Body of pancreas (tissue), 2 donors: ENCODE measurements around a stretch of chr9.

DNA sequence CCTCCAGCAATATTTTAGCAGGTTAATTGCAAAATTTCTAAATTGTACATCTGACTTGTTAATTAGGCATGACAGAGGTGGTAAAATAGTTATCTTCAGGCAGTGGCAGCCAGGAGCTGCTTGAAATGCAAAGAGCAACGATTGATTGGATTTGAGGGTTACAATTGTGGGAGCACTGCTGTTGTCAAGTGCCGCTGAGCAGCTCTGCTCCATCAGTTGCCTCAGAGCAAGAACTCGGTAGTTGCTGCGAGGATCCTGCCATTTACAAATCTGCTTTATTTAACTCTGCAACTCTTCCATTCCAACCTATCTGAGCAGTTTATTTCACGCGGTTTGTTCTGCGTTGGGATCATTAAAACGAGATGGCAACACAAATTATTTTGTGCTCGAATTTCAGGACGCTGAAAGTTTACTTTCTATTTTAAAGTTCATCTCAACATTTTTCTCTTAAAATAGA is 12.6 kb downstream of the PBX3 start:
- PRO-cap, result no peak
- RAMPAGE, long total RNA, 2 experiments, result no peak in any of the 2 experiments

GRCh38 chr9:125785466-125786815 is 38.8 kb downstream of the PBX3 start:
- PRO-cap, result no peak
- RAMPAGE, long total RNA, 2 experiments, result no peak in any of the 2 experiments

GRCh38 chr9:125820186-125820974 is 73.2 kb downstream of the PBX3 start:
- PRO-cap, result no peak
- RAMPAGE, long total RNA, 2 experiments, result no peak in any of the 2 experiments

DNA sequence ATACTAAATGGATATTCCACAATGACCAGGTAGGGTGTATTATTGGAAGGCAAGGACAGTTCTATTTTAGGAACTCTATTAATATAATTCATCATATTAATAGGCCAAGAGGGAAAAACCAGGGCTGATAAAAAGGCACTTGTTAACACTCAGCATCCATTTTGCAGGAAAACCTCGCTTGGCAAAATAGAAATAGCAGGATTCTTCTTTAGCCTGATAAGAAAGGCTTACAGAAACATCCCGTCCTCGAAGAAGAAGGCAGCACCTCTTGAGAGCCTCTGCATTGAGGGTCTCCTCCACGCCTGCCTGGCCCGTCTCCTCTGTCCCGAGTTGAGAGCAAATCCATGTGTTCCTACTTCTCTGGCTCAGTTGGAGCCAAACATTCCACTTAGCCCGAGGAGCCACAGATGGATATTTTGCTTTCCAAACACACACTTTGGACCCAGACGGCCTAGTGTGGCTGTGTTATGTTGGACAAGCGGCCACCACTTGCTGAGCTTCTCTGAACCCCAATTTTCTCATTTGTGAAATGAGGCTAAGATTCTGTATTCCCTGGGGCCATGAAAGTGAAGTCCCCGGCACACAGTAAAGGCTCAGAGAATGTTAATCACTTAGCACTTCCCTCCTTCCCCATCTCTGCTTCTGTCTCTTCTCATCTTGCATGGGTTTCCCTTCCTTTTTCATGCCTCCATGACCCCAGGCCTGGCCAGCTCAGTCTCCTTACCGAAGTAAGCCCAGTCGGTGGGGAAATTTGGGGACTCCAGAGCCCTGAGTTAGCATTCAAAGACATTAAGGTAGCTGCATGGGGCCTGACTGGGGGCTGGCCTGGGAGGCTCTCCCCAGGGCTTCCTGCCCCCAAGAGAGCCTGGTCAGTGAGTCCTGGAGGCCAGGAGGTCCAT is 181.7 kb upstream of the MVB12B start:
- PRO-cap, result no peak
- RAMPAGE, long total RNA, 2 experiments, result no peak in any of the 2 experiments

DNA sequence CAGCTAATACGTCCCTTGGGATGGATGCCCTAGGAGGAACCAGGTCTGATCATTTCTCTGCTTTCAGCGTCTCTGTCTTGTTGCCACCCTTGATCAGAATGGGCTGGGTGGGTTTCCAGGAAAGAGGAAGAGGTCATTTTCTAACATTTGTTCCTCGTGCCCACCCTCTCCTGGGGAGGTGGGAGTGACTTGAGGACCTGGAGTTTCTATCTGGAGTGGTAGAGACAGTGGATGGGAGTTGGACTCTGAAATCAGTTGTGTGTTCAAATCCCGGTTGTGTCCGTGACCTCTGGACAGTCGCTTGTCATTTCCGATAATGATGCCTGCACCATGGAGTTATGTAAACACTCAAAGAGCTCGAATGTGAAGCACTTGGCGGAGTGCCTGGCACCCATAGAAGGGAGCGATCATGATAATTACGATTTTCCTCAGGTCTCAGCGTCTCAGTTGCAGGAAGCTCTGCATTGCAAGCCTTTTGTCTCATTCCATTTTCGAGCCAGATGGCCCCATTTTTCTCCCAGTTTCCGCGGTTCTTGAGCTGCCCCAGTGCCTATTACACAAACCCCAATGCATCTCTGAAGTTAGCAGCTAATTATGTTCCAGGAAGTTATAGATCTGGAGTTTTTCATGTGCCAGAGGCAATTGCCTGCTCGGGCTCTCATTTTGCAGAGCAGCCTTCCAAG is 175.6 kb upstream of the MVB12B start:
- PRO-cap, result no peak
- RAMPAGE, long total RNA, 2 experiments, result no peak in any of the 2 experiments

DNA sequence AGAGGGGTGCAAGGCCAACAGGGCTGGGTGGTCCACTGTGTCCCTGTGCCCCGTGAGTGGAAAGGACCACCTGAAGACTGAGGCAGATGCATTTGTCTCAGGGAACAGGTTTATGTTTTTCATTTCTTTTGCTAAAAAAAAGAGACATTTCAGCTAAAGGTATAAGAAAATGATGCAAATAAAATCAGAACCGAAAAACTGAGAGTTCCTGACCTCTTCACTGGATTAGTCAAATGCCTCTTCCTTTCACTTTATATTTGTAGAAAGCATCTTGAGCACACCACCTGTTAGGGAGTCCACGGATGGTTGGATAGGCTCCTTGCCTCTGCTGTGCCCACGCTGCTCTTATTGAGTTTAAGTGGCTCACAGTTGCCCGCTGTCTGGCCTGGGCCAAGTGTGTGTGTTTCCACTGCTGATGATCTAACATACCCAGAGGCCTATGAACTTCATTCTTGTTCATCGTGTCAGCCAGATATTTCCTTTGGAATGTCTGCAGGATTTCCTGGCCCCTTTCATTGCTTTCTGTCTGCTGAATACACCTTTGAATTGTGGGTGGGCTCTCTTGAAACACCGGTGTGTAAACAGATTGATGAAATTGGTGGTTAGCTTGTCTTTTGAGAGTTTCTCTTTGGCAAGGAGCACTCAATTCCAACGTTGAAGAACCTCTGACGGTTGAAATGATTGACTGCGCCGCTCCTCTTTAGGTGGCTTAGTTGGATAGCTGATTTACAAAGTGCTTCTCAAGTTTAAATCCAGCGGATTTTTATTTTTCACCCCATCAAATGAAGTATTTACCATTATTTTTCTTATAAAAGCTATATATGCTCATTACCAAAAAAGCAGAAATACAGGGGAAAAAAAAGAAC is 46.6 kb downstream of the MVB12B start:
- PRO-cap, result no peak
- RAMPAGE, long total RNA, 2 experiments, result no peak in any of the 2 experiments

DNA sequence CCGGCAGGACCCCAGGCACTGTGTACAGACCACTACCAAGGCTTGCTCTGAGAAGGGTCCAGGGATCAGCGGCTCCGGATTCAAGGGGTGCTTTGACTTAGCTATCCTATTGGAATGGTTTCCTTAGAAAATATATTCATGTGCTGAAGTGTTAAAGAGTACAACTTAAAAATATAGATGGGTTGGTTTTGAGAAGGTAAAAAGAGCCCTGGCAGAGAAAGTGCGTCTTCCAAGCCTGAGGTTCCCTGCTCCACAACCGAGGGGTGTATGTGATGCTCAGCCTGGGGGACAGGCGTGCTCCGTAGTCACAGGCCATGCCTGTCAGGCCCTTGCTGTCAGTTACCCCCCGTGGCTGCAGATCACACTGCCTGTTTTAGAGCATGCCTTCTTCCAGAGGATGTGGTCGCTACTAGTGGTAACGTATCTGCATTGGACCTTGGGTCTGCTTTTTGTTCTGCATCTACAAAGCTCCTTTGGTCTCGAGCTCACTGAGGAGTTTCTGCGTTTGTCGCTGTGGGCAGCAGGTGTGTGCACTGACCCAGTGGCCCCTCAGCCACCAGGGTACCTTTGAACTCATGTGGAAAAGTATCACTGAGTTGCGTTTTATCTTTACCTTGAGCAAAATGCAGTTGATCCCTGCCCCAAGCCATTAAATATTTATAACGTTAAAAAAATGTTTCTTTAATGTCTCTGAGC is 142.8 kb downstream of the MVB12B start:
- PRO-cap, result no peak
- RAMPAGE, long total RNA, 2 experiments, result no peak in any of the 2 experiments

DNA sequence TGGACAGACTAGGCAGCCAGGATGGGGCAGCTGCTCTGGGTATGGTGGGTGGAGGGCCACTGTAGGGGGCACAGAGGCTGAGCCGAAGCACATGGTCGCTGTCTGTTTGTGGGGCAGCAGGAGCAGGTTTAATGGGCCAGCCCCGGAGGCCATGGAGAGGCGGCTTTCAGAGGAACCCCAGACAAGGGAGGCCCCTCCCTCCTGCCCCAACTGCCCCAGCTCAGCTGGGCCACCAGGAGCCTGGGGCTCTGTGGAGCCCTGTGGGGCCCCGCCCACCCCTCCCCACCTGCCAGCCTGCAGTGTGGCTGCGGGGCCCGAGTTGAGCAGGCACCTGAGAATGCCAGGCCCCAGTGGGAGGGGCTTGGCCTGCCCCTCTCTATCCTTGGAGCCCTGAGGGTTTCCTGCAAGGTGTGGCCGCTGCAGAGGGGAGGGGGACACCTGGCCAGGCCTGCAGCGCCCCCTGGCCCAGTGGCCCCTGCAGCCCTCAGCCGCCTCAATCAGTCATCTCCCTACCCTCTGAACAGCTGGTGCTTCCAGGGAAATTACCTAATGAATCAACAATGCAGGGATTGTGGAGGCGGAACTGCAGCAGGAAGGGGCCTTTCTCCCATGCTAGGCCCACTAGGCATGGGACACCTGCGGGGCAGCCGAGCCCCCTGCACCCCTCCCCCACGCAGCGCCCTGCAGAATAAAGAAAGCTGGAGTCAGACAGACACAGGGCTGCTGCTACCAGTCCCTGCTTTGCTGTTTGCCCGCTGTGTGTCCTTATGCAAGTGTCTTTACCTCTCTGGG is 47.9 kb downstream of the LMX1B start:
- PRO-cap, result no peak
- RAMPAGE, long total RNA, 2 experiments, result no peak in any of the 2 experiments

- PRO-cap, result no peak
- RAMPAGE, long total RNA, 2 experiments, result no peak in any of the 2 experiments
Measured at GRCh38 chr9:126672788-126673122, 59.0 kb downstream of the LMX1B start.

DNA sequence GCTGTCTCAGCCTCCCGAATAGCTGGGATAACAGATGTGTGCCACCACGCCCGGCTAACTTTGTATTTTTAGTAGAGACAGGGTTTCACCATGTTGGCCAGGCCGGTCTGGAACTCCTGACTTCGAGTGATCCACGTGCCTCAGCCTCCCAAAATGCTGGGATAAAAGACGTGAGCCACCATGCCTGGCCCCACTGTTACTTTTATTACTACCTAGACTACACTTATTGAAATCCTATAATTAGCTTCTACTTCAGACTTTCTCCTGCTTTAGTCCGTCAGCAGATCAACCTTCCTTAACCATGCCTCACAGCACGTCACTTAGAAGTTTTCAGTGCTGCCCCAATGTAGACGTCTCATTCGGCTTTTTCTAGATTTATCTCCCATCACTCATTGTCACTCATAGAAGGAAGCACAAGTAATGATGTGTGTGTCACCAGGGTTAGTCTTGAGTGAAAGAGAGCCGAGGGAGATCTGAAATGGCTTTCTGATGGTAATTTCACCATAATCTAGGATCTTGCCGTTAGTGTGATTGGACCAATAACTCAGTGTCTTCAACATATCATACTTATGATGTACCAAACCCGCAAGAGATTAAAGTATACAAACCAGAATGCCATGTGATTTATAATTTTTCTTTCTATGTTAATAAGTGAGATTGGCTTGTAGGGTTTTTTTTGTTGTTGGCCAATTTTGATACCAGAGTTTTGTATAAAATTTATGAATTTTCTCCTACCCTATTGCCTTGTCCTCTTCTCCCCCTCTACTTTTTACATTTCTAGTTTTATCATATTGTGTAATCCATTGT is 8.5 kb downstream of the ZBTB43 start:
- PRO-cap, result no peak
- RAMPAGE, long total RNA, 2 experiments, result no peak in any of the 2 experiments

DNA sequence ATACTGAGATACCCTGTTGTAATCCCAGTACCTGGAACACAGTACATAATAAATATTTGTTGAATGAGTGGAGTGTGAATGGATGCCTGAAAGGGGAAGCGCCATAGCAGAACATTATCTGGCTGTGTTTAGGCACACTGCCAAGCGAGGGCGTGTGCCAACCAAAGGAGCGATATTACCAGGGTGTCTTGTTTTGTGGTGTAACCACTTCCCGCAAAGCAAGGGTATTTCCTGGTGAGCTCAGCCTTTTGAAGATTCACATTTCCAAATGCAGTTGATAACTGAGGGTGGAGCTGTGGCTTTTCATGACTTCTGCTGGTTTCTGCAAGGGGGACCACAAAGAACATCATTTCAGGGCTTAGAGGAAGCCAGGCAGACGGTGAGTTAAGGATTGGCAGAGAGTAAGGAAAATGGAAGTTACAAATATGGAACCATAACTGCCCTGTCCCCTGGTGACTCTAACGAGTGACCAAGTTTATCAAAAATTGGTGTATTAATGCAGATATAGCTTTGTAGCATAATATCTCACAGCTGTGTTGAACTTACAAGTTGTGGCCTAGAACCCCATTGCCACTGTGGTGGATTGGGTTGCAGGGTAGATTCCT is 71.3 kb downstream of the RALGPS1 start:
- PRO-cap, result no peak
- RAMPAGE, long total RNA, 2 experiments, result no peak in any of the 2 experiments

DNA sequence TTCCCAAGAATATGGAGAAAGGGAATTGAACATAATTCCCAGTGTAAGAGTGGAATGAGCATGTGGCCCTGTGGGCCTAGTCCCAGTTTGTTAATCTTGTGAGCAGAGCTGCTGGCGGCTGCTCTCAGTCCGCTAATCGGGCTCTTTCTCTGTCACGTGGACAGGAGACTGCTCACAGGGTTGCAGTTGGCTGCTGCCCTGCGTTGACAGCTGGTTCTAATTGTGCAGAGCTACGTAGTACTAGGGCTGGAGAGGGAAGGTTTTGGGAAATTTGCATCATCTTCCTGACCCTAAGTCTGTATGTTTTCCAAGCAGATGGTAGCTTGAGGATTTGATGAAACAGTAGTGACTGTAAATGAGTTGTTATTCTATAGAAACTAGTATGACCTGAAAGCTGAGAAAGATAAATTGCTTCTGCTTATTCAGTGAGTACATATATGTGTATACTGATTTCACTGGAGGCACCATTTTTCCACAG is 100.7 kb downstream of the ANGPTL2 start:
- PRO-cap, result no peak
- RAMPAGE, long total RNA, 2 experiments, result no peak in any of the 2 experiments

DNA sequence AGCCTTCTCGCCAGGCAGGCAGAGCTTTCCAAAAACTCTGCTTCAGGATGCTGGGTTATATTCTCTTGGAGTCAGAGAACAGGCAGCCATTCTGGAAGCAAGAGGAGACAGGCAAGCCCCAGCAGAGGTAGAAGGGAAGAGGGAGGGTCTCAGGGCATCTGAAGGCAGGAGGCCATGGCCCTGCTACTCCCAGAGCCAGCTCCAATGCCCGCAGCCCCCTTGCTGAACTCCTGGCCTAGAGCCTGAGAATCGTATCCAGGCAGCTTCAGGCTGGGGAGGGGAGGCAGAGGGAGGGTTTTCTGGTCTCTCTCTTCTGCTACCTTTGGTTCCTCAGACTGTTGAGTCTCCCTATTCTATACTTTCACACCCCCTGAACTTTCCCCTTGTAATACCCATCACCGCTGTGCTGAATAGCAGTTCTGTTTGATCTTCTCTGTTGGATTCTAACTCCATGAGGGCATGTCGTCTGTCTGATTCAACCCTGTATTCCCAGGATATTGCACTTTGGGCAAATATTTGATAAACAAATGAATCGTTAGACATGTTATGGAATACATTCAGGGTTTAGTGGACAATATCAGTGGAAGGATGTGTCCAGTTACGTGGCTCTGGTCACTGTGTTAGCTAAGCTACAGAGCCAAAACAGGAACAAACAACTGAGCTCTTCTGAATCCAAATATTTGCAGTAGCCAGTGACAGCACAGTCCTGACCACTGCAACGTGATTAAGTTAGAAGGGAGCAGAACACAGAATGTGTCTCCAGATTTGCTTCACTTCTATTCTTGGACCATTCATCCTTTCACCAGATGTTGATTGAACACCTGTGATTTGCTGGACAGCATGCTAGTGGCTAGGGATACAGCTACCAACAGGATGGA is 13.3 kb downstream of the ANGPTL2 start:
- PRO-cap, result no peak
- RAMPAGE, long total RNA, 2 experiments, result no peak in any of the 2 experiments

GRCh38 chr9:127517662-127518306 is 51.1 kb downstream of the NIBAN2 start:
- PRO-cap, result no peak
- RAMPAGE, long total RNA, 2 experiments, result no peak in any of the 2 experiments

GRCh38 chr9:127521336-127521729 is 47.5 kb downstream of the NIBAN2 start:
- PRO-cap, result no peak
- RAMPAGE, long total RNA, 2 experiments, result no peak in any of the 2 experiments

DNA sequence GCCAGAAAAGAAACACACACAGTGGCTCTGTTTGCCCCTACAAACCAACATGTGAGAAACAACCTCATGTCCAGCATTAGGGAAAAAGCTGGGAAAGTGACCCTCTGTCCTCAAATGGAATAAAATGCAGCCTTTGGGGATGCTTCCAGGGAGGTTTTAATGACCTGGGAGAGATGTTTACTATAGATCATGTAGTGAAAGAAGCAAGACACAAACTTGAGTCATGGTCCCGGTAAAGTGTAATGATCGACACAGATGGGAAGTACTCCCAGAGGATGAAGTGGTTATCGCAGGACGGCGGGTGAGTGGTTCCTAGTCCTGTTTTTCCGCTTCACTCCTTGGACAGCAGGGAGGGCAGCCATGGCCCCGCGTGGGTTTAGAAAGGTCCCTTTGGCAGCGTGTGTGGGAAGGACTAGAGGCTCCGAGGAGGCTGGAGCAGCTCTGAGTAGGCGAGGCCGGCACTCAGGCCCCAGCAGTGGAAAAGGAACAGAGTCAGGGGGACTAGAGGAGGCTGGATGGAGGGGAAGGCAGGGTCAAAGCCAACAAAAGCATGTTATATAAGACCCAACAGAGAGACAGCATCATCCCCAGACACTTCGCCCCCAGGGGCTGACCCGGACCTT is 6.0 kb downstream of the NIBAN2 start:
- PRO-cap, result no peak
- RAMPAGE, long total RNA, 2 experiments, result no peak in any of the 2 experiments

- PRO-cap, result bidirectional peak, plus-strand start at chr9:127569374, minus-strand start at chr9:127569073; bidirectional peak, plus-strand start at chr9:127569819, minus-strand start at chr9:127569670
- RAMPAGE, long total RNA, 2 experiments, result no peak in any of the 2 experiments
Measured at GRCh38 chr9:127569236-127569880, 485 bp upstream of the NIBAN2 start.

DNA sequence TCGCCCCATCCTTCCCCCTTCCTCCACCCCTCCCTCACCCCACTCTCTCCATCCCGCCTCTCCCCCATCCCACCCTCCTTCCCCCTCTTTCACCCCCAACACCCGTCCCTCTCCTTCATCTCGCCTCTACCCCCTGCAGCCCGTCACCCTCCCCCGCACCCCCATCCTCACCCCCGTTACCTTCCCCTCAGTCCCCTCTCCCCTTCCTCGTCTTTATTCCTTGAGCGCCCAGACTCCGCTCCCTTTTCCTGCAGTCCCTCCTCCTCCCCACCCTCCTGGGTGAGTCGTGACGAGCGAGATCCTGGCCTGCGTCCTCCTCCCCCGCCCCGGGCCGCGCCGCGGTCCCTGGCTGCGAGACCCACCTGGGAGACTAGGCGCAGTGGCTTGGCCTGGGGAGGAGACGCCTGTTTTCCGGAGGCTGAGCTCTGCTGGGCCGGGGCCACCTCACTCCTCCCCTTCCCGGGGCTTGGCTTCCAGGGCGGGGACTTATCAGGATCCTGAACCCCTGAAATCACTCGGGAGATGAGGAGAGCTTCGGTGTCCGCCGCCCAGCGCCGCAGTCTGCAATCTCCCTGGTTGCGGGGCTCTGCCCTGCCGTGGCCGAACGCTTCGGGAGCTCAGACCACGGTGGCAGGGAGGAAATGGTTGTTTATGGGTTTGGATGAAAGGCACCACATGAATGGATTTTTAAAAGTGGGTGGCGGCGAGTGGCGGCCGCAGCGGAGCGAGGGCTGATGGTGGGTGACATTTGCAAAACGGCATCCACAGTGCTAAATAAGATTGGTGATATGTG is 908 bp downstream of the STXBP1 start:
- PRO-cap, result bidirectional peak, plus-strand start at position 514 of the sequence, minus-strand start at position 402 of the sequence
- RAMPAGE, long total RNA, 2 experiments, result no peak in any of the 2 experiments

DNA sequence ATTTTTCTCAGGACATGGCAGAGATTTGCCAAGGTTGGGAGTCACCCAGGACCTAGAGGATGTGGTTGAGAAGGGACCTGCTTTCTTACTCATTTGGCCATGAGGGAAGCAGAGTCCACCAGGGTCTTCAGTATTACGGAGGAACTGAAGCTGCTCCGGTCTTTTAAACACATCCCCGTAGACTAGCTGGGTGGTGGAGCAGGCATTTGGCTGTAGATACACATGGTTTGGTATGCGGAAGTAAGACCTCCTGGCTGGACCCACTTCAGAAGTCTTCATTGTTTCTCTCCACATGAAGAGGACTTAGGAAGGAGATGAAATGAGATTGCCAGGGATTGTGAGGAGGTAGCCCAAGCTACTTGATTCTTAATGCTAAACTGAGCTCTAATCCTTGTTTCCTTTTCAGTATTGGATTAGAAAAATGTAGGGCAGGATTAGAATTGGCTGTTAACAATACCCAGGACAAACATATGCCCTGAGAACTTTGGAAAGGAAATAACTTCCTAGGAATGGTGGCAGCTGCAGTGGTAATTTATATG is 32.9 kb downstream of the STXBP1 start:
- PRO-cap, result no peak
- RAMPAGE, long total RNA, 2 experiments, result no peak in any of the 2 experiments

GRCh38 chr9:127734509-127734946 is 566 bp downstream of the TOR2A start:
- PRO-cap, result unidirectional peak, plus-strand start at chr9:127734873
- RAMPAGE, long total RNA, 2 experiments, result no peak in any of the 2 experiments